Psoas muscle (tissue), 2 donors: ENCODE measurements around the genes OR52K1 and HBB.

GRCh38 chr11:3042144-3043019 lies 14.8 kb downstream of the CARS1 start:
- PRO-cap, 2 experiments: no peak in any of the 2 experiments

DNA sequence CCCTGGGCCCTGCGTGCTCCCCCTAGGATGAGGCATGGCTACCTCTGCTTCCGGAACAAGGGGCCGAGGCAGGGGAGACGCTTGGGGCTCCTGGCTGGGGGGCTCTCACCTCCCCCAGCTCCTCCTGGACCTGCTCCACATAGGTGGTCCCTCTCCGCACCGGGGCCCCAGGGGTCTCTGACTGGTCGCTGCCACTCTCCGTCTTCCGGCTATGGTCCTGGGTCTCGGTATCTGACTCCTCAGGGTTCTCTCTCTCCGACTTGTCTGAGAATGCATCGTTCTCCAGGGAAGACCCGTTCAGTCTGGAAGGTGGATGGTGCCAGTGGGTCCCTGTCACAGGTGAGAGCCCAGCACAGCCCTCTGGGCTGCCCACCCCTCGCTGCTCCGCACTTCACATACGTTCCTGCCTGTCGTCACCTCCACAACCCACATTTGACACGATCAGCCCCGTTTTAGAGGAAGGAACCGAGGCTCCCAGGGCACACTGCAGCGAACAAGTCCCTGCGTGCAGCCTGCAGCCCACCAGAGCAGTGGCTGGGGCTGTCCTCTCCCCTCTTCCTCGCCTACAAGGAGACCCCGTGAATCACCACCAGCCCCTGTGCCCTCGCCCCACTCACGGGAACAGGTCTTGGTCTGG lies 50.0 kb upstream of the CARS1 start:
- PRO-cap, 2 experiments: no peak in any of the 2 experiments

- PRO-cap, 2 experiments: no peak in any of the 2 experiments
These were observed 40.7 kb downstream of the OSBPL5 start for GRCh38 chr11:3124506-3124788.

DNA sequence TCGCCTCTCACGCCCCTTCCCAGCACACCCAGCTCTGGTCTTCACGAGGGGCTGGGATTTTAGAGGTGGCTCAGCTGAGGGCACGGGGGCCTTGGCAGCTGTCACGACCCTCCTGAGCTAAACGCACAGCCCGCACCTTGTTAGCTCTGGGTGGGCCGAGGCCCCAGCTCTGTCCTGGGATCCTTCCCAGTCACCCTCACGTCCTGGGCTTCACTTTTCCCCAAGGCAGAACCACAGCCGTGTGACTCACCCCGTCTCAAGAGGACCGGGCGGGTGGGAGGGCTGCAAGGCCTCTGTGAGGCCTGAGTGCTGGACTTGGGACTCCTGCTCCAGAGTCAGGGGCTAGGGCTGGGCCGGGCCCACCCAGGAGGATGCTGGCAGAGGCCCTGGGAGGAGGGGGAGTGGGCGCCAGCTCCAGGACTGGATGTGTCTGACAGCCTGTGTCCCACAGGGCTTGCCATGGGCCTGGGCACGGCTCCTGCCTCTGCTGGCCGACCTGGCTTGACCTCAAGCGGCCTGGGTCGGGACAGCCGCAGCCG lies 18.2 kb downstream of the OSBPL5 start:
- PRO-cap, 2 experiments: no peak in any of the 2 experiments

DNA sequence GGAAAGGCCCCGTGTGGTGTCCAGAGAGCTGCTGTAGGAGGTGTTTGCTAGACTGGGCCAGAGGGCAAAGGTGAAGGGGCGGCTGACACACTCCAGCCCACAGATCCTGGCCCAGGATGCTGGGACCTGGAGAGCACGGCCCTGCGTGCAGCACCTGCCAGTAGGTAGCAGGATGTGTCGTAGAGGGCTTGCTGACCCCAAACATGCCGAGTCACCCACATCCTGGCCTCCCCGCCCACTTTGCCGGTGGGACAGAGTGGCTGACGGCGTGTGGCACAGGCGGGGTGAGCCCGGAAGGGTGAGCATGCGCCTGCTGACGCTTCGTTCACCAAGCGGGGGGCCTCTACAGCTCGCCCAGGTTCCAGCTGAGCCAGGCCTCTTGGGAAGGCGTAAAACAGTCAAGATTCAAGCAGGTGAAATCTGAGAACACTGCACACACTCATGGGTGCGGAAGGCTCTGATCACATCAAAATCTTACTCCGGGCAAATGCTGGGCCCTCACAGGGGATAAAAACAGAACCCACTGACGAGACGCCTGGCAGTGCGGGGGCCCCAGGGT lies 10.9 kb downstream of the OSBPL5 start:
- PRO-cap, 2 experiments: no peak in any of the 2 experiments

DNA sequence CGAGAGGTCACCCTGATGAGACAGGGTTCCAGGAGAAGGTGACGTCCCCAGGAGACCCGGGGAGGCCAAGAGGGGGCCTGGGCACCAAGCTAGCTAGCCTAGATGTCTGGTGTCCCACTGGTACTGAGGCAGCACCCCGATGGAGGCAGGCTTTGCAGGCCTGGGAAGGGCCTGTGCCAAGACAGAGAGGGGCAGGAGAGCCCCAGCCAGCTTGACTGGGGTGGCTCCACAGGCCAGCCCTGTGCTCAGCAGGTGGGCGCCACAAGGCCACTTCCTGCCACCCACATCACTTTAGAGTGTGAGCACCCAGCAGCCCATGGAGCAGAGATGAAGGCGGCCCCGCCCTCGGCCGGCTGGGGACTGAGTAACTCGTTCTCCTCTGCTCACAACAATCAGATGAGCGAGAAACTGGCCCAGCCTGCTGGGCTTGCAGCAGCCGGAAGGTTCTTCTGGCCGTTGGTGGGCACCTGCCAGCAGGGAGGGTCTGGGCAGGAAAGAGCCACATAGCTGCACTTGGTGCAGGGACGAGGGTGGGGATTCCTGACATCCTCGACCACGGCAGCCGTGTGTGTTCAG lies 7.7 kb downstream of the OSBPL5 start:
- PRO-cap, 2 experiments: no peak in any of the 2 experiments

GRCh38 chr11:3477503-3478106 lies 98.7 kb upstream of the ZNF195 start:
- PRO-cap, 2 experiments: no peak in any of the 2 experiments

- PRO-cap, 2 experiments: no peak in any of the 2 experiments
These were observed 127.2 kb downstream of the ART5 start for GRCh38 chr11:3514337-3515219.

DNA sequence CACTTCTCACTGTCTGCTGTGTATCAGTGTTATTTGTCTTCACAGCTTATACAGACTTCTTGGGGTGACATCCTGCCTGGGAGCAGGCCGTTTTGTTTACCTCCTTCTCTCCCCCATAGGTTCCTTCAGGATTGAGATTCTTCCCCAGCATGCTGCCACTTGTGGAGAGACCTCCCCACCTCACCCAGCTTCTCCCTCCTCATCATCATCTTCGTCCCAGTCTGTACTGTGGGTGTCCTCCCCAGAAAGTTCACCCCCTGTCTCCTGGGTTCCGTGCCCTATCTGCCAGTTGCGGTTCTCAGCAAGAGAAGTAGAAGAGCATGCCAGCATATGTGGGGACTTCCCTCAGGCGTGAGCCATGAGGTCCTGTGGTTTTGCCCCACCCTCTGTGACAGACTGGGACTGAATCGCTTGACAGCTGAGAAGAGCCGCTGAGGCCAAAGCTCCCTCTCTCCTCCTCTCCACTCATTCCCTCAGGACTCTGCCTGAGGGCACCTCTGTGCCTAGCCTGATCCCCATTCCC lies 27.3 kb downstream of the ART5 start:
- PRO-cap, 2 experiments: peak in 2 of 2 experiments; most common plus-strand start position 468 of the sequence (in 2); most common minus-strand start position 284 of the sequence (in 1)

DNA sequence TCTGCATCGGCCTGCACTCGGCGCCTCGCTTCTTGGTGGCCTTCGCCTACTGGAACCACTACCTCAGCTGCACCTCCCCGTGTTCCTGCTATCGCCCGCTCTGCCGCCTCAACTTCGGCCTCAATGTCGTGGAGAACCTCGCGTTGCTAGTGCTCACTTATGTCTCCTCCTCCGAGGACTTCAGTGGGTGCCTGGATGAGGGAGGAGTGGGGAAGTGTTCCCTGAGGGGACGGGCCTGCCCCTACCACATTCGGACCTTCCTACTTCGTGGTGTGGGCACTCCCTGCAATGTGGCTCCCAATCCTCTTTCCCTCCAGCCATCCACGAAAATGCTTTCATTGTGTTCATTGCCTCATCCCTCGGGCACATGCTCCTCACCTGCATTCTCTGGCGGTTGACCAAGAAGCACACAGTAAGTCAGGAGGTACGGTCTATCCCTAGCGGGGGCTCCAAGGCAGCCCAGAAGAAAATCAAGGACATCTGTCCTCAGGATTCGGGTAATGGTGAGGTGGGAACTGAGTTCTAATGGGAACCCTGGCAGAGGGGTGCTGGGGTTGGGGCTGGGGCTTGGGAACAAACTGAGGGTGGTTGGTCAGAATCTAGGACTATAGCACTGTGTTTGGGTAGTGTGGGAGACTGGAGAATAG lies 15.7 kb downstream of the PGAP2 start:
- PRO-cap, 2 experiments: no peak in any of the 2 experiments

DNA sequence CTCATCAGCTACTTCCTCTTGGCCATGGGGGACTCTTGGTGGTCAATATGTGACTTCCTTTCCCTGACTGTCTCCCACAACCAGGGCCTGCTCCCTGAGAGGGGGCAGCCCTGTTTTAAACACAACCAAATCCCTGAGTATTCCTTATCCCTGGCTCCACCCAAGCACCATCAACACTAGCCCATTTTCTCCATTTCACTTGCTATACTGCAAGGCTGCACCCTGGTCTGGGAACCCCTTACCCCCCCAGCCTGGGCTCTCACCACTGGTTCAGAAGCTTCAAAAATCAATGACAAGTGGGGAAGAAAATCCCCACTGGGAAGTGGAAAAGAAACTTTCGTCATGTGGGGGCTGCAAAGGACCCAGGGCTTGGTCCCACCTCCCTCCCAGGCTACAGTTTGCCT lies 9.8 kb downstream of the RHOG start:
- PRO-cap, 2 experiments: no peak in any of the 2 experiments

- PRO-cap, 2 experiments: no peak in any of the 2 experiments
These were observed 3.1 kb downstream of the RHOG start for GRCh38 chr11:3837489-3838196.

DNA sequence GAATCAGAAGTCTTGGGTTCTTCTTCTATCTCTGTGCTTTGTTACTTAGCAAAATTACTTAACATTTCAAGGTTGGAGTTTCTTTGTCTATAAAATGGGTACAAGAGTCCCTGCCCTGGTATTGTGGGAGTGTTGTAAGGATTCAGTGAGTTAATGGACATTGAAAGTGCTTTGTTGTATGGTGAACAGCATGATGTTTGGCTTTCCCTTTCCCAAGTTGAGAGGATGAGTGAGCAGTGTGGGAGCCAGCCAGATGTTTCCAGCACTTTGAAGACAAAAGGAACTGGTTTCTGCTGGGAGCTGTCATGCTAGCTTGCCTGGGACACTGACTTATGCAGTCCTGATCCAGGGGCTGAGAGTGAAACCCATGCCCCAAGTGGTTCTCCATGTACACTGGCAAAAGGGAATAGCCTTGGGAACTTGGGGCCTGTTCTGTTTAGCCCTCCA lies 28.7 kb downstream of the STIM1 start:
- PRO-cap, 2 experiments: no peak in any of the 2 experiments

GRCh38 chr11:3887123-3887326 lies 31.6 kb downstream of the STIM1 start:
- PRO-cap, 2 experiments: no peak in any of the 2 experiments

GRCh38 chr11:4091868-4092575 lies 2.6 kb upstream of the RRM1 start:
- PRO-cap, 2 experiments: no peak in any of the 2 experiments

DNA sequence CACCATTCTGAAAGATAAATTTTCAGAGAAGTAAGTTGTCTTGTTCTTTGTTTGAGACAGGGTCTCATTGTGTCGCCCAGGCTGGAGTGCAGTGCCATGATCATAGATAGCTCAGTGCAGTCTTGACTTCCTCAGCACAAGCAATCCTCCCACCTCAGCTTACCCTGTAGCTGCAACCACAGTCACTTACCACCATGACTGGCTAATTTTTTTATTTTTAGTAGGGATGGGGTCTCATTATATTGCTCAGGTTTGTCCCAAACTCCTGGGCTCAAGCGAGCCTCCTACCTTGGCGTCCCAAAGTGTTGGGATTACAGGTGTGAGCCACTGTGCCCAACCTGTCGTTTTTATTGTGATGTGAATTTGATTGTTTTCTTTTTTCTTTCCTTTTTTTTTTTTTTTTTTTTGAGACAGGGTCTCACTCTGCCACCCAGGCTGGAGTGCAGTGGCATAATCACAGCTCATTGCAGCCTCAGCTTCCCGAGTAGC lies 10.6 kb downstream of the RRM1 start:
- PRO-cap, 2 experiments: no peak in any of the 2 experiments

GRCh38 chr11:4482495-4482830 lies at the start of gene OR52K1:
OR52K1 (plus strand) TSS chr11:4482646.
- PRO-cap, 2 experiments: no peak in any of the 2 experiments

DNA sequence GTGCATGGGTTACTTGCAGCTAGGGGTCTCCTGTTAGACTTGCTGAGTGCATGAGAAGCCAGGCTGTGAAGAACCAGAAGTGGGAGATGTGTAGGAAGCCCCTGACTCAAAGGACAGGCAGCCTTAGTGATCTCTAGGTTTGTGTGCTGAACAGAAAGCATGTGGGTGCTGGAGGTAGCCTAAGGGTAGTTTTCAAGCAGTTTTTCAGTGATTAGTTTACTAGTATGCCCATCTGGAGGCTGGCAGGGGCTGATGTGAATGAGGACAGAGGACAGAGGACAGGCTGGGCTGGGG lies 226 bp downstream of the OR51E1 start:
- PRO-cap, 2 experiments: no peak in any of the 2 experiments

GRCh38 chr11:5226769-5227193 lies at the start of gene HBB:
HBB (minus strand) TSS chr11:5227071.
- PRO-cap, 2 experiments: no peak in any of the 2 experiments

DNA sequence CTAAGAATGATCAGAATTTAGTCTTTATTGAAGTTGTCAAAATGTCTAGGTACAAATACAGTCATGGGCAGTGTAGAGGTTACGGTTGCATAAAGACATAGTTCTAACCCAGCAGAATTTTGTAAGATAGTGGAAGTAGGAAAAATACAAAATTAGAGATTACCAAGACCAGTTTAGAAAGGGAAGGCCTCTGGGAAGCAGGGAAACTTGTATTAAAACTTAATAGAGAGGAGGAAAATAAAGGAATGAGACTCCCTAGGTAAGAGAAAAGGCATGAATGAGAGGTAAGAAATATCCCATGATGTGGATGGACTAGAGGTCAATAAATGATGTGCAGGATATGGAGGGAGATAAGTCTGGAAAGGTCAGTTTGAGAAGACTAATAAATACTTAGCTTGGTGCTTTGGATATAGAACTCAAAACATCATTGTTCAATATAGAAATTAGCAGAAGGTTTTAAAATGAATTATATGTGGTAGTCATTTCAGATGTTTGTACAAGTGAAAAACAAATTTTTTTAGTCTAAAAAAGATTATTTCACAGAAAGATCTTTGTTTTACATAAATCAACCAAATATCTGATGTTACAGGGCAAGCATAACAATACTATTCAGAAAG lies 309 bp upstream of the OR52D1 start:
- PRO-cap, 2 experiments: no peak in any of the 2 experiments